ENCODE data around the gene FILIP1.

GRCh38 chr6:73264249-73265015 lies 1.4 kb upstream of the KHDC1 start:
- RRBS: no CpG with 5 or more reads among the region's 6 CpGs

- RRBS: 3% methylated on average over 6 of the region's 27 CpGs
Measured at GRCh38 chr6:73299327-73299689, 36.3 kb upstream of the KHDC1 start.

DNA sequence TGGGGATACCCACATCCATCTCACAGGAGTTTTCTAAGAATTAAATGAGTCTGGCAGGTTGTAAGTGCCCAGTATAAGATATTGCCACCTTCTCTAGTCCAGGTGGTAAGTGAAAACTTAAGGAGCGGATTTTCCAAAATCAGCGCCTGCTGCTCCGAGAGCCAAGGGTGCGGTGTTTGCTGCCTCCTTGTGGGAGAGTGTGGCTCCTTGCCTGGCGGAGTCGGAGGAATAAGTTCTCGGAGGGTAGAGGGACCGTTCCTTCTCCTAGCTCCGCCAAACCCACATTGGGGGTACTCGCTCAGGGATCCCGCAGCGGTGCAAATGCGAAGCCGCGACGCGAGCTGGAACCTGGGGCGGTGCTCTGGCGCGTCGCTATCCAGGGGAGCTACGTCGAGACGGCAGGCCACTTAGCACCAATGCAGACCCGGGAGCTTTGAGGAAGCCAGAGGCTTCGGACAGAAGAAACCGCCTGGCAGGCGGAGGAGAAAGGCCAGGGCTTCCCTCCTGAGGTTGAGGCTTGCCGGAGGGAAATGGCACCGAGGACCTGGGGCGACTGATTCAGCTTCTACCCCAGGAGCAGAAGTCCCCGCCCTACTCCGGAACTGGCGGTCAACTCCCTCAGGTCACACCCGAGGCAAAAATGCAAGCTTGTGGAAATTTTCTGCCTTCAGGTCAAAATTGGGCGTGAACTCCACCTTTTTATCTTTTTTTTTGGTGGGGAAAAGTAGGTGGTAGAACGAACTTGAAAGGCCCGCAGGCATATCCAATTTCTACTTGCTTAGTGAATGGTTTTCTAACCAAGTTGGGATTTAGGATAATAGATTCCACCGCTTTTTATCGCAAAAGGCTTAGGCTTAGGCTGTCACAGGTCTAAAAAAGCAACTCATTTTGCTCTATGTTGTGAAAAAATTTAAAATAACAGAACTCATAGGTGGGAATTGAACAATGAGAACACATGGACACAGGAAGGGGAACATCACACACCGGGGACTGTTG lies 5.6 kb upstream of the DDX43 start:
- RRBS: 2% methylated on average over 7 of the region's 41 CpGs

- RRBS: no CpG with 5 or more reads among the region's 4 CpGs
Measured at GRCh38 chr6:73704745-73705203, 8.8 kb downstream of the CD109 start.

- RRBS: no CpG with 5 or more reads among the region's 31 CpGs
Measured at GRCh38 chr6:73840626-73841694, 145.0 kb downstream of the CD109 start.

- RRBS: 12% methylated on average over 7 of the region's 41 CpGs
Measured at GRCh38 chr6:75084790-75085911, 120.7 kb downstream of the COL12A1 start.

DNA sequence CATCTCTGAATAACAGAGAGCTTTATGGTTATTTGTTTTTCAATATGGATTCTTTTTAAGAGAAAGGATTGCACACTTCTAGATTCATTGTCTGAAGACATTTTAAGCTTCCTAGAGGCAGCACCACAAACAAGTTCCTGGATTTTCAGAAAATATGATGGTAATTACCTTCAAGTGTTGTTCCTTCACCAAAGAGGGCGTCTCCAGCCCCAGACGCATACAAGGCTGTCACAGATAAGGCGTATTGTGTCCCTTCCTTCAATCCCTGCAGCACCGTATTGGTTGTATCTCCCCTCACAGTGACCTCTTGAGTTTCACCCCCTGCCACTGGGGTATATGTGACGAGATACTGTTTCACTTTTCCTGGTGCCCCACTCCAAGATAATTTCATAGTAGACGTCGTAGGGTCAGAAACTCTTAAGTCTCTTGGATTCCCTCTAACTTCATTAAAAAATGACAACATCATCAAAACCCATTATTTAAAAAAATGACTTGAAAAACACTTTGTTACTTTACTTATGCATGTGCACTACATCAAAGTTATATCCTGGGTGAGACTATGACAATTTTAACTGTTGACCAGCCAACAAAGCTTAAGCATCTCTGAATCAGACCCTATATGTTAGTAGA lies 30.9 kb downstream of the COL12A1 start:
- RRBS: no CpG with 5 or more reads among the region's 7 CpGs

DNA sequence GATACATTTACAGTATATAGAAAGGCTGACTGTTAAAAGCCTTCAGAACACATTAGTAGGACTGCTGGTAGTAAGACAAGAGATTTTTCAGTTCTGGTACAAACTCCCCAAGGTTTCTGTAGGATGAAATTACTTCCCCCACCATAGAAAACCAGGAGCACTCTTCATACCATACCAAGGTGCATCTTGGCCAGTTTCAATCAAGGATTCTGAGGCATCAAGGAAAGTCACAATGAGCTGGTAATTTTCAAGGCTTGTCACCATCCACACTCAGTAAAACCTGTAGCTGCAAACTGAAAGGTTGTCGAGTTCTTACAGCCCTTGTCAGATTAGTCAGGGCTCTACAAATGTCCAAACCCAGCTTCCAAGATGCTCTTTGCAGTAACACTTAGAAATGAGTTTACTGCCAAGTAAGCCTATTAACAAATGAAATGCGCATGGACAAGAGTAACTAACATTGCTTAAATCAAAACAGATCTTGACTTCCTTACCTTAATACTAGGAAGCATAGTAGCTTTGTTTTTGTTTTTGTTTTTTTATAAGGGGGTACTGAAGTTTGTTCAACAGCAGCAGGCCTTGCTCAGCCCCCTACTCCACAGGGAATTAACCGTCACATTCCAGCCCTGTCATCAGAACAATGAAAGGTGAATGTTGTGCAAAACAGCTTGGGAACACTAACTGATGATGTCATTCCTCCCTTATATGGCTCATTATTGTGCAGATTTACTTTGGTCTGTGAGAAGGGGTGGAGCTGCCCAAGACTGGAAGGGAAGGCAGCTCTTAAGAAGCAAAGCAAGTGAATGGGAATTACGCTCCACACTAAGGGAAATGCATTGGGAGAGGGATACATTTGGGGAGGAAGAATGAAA lies 49.8 kb upstream of the TMEM30A start:
- RRBS: no CpG with 5 or more reads among the region's 4 CpGs

GRCh38 chr6:75493200-75494281 lies at the start of gene FILIP1:
Gene FILIP1, minus strand, starts transcription at chr6:75493800.
- RRBS: 43% methylated on average over 4 of the region's 12 CpGs

- RRBS: no CpG with 5 or more reads among the region's 1 CpG
Measured at GRCh38 chr6:75623508-75624052, 21.9 kb downstream of the SENP6 start.

DNA sequence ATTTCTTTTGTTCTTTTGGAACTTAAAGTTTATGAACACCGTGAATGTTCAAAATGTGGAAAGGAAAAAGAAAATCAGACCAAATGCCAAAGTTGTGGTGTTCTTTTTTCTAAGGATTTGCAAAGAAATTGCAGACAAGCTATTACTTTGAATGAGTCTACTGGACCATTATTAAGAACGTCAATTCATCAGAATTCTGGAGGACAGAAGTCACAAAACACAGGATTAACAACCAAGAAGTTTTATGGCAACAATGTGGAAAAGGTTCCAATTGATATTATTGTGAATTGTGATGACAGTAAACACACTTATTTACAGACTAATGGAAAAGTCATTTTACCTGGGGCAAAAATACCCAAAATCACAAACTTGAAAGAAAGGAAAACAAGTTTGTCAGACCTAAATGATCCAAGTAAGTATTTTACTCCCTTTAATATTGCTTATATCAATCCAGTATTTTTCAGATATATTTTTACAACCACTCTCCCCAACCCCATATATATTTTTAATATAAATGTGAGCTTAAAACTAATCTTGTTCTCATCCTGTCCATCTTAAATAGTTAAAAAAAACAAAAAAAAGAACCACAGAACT lies 61.5 kb downstream of the SENP6 start:
- RRBS: no CpG with 5 or more reads among the region's 2 CpGs

GRCh38 chr6:75889898-75890276 lies 140.8 kb downstream of the MYO6 start:
- RRBS: no CpG with 5 or more reads among the region's 8 CpGs

- RRBS: no CpG with 5 or more reads among the region's 24 CpGs
Measured at GRCh38 chr6:76876731-76877310, 586.5 kb downstream of the HTR1B start.

DNA sequence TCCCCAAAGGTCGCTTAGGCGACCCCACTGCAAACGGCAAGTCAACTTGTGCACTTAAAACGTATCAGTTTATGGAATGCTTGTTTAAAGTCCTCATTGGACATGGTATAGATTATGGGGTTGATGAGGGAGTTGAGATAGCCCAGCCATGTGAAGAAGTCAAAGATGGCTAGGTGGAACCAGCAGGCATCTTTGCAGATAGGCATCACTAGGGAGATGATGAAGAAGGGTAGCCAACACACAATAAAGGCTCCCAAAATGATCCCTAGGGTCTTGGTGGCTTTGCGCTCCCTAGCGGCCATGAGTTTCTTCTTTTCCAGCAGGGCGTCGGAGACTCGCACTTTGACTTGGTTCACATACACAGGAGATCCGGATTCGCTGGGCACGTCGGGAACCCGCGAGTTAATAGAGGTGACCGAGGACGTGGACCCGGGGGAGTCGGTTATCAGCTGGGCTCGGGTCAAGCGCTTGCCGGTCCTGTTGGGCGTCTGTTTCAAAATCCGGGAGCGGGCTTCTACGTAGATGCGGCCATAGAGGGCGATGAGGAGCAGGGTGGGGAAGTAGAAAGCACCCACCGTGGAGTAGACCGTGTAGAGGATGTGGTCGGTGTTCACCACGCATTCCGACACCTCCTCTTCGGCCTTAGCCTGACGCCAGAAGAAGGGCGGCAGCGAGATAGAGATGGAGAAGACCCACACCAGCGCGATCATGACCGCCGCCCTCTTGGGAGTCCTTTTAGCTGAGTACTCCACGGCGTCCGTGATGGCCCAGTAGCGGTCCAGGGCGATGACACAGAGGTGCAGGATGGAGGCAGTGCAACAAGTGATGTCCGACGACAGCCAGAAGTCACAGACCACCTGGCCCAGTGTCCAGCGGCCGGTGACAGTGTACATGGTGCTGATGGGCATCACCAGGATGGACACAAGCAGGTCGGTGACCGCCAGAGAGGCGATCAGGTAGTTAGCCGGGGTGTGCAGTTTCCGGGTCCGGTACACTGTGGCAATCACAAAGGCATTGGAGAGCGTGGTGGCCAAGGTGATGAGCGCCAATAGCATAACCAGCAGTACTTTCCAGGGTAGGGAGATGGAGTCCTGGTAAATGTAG lies 749 bp downstream of the HTR1B start:
- RRBS: 8% methylated on average over 16 of the region's 58 CpGs

- RRBS: no CpG with 5 or more reads among the region's 7 CpGs
Measured at GRCh38 chr6:77834437-77834869, 181.6 kb downstream of the MEI4 start.

- RRBS: no CpG with 5 or more reads among the region's 3 CpGs
Measured at GRCh38 chr6:77836945-77837597, 184.2 kb downstream of the MEI4 start.

- RRBS: 2% methylated on average over 6 of the region's 51 CpGs
Measured at GRCh38 chr6:79631383-79632254, 490 bp downstream of the SH3BGRL2 start.

DNA sequence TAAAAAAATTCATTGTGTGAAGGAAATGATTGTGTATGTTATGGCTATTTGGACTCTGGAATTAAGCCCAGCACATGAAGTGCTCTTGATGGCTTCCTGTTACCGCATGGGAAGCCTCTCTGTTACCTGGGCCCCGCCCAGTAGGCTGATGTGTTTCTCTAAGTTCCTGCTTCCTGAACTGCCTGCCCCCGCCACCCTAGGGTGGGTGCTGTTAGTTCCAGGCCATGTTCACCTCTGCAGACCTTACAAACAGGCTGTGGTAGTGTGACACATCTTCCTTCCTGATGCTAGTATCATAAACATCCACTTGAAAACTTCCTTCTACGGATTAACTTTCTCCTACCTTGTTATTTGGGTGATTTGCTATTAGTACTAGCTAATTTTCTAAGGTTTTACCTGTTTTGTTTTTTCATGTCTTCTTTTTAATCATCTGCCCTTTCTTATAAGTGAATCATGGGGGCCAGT lies 40.5 kb downstream of the SH3BGRL2 start:
- RRBS: no CpG with 5 or more reads among the region's 4 CpGs

DNA sequence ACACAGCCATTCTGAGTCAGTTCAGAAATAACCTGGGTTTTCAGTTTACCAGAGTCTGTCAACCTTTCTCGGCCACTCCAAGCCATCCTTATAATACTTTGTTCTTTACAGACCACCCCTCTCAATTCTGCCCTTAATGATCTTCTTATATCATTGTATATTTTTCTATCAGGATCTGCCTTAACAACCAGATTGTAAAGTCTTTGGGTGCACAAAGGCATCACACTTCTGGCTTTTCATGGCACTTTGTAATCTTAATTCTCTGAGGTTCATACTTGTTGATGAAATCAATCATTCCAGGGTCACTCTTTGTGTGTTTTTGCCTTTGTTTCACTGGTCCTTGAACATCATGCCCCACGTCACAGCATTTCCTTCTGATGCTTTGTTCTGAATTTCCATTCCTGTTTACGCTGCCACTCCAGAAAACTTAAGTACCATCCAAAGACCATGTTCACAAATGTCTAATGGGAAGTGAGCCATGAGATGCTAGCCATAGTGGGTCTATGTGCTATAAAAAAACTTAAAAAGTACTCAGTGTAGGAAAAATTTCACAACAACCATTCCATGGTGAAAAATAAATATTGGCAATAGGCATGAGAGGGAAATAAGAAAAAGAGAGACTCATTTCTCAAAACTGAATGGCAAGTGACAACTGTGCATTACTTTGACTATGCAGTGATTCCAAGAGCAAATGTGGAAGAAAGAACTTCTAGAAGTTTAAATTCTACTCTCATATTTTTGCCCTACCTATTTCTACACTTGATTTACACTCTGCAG lies 232.1 kb downstream of the IBTK start:
- RRBS: no CpG with 5 or more reads among the region's 3 CpGs